Mononuclear cell (primary cell): ENCODE measurements around a stretch of chr17.

DNA sequence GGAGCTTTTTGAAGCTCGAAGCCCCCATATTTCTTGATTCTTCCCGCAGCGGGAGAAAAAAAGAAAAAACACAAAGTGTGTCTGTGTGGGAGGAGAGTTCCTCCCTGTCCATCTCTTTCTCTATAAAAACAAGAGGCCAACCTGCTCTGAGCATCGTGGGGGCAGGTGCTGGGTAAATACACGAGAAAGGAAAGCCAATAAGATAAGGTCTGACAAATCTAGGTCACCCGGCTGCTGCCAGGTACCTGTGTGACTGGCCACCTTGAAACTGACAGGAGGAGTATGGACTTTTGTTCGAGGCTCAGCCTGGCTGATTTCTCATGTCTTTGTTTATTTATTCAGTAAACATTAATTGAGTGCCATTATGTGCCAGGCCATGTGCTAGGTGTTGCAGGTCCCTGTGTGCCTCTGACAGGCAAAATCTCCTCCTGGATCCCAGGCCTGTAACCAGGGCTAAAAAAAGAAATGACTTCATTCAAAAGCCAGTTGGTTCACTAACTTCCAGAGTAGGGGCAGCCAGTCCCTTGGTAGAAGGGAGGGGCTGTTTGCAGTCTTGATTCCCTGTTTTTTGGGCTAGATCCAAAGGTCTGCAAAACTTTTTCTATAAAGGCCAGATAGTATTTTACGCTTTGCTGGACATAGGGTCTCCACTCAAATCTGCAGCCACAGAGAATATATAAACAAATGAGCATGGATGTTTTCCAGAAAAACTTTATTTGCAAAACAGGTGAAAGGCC, 35.5 kb downstream of the YPEL2 start:
- RRBS: no CpG with 5 or more reads among the region's 8 CpGs

GRCh38 chr17:59370839-59372077, 39.8 kb downstream of the YPEL2 start:
- RRBS: no CpG with 5 or more reads among the region's 12 CpGs

DNA sequence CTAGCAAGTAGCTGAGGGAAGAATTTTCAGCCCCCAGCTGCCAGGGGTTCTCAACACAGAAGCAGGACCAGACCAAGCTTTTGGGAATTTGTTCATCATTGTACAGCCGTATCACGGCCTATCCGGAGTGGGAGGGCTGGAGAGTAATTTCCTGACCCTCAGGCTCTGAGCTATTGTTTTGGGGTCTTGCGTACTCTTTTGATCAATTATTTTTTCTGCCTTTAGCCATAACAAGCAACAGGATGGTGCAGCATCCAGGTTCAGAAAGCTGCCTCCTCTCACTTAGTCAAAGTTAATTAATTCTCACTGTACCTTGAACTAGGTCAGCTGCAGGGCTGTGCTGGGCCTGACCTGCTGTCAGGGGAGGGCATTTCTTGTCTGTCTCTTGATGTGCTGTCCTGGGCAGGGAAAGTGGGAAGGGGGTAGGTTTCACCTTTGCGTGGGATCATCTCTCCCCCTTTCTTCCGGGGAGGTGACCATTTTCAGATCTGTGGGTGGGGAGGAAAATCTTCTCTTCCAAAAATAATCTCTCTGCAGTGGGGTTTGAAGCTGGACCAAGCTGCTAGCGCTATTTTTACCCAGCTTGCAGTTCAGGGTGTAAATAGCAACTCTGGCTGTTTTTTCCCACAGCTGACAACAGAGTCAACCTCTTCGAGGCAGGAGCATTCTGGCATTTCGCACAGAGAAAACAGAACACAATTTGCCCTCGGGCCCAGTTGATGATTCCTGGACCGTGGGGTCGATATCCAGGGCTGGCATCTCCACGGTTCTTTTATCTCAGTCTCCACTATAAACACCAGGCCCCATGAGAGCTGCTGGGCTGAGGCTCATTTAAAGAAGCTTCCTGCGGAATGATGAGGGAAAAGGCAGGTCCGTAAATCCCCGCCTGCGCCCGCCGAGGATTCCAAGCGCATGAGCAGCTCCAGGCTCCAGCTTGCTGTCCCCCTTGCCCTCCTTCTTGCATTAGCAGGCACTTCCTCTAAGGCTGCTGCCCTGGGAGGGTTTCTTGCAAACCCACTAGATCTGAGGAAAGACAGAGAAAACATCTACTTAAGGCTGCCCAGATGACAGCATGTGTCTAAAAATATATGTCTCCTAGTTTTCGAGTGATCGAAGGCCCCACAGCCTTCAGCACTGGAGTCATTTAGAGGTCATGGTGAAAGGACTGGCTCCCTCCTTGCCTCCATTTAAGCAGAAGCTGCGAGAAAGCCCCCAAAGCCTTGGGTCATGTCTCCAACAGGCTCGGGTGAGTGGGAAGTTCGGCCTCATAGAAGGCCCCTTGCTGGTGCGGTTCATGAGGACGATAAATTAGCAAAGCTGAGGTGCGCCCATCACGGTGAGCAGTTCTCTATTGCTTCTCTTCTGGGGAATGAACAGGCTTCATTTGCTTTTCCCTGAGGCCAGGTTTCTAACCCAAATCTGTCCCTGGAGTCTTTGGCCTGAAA, 93.9 kb downstream of the YPEL2 start:
- RRBS: no CpG with 5 or more reads among the region's 29 CpGs

DNA sequence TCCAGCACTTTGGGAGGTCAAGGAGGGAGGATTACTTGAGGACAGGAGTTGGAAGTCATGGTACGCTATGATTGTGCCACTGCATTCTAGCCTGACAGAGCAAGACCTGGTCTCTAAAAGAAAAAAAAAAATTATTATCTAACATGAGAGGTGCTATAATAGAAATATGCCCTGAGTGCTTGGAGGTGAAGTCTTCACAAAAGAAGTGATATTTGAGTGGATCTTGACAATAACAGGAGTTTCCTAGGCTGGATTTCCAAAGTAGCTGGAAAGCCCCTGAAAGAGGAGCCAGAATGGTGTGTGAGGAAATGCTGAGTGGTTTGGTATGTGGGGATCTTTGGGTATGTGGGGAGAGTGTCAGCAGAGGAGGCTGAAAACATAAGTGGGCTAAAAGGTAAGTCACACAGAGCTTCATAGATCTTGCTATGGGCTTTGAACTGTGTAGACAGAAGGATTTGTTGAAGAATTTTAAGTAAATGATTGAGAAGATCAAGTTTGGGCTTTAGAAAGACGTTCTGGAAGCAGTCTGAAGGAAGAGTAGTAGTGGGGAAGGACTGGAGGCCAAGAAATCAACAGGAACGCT, 100.1 kb downstream of the YPEL2 start:
- RRBS: no CpG with 5 or more reads among the region's 3 CpGs

DNA sequence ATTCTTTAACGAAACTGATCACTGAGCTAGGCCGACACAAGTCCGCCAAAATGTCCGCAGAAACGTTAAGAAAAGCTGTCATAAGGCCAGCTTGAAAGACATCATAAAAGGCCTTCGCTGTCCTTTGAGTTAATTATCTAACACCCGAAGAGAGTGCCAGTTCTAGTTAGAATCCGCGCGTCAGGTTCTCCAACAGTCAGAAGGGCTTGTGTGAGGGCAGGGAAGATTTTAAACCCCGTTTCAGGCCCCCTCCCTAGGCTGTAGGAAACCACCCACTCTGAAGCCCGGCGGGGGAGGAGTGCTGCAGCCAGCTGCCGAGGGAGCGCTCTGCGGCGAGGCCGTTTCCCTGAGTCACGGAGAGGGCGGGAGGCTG, 700 bp upstream of the CLTC start:
- RRBS: no CpG with 5 or more reads among the region's 20 CpGs

GRCh38 chr17:59753472-59753989, 46.1 kb downstream of the VMP1 start:
- RRBS: no CpG with 5 or more reads among the region's 2 CpGs

DNA sequence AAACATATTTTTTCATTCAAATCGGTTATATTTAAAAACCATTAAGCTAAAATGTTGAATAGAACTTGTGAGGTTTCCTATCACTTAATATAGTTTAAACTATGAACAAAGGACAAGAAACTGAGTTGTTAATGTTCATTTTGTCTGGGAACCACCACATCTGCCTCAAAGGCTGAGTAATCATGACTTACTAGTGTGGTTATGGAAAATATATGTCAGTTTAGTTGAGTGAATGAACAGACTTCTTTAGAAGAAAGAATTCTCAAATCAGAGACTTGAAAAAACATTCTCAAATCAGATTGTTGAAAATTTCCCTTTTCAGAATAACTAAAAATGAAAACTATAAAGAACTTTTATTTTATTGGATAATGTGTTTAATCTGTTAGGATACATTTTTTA, 55.0 kb downstream of the VMP1 start:
- RRBS: no CpG with 5 or more reads among the region's 1 CpG

GRCh38 chr17:59827693-59828468, 64.9 kb downstream of the TUBD1 start:
- RRBS: no CpG with 5 or more reads among the region's 5 CpGs

GRCh38 chr17:59831652-59832138, 61.0 kb downstream of the TUBD1 start:
- RRBS: no CpG with 5 or more reads among the region's 3 CpGs

DNA sequence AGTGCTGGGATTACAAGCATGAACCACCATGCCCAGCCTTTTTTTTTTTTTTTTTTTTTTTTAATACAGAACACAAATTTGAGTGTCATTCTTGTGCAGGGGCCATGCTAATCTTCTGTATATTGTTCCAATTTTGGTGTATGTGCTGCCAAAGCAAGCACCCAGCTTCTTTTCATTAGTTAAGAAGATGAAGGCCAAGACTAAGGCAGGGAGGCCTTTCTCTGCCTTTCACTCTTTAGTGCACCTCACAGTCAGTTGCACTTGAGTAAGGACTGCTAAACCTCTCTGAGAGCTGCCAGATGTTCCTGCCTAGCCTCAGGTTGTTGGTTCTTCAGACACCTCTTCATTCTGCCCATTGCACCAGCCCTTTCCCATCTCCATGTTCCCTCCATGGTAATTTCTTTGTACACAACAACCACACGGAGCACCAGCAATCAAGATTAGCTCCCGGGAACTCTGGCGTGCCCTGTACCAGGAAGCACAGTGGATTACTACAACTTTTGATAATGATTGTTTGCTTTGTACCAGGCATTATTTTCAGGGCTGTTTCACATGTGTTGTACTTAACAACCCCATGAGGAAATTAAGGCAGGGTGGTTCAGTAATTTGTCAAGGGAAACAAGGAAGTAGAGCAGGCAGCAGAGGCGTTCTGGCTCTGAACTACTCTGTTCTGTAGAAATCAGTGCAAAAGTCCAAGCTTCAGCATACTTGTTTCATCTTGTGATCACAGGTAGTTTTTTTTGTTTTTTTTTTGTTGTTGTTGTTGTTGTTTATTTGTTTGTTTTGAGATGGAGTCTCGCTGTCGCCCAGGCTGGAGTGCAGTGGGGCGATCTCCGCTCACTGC, 45.1 kb downstream of the TUBD1 start:
- RRBS: no CpG with 5 or more reads among the region's 8 CpGs

DNA sequence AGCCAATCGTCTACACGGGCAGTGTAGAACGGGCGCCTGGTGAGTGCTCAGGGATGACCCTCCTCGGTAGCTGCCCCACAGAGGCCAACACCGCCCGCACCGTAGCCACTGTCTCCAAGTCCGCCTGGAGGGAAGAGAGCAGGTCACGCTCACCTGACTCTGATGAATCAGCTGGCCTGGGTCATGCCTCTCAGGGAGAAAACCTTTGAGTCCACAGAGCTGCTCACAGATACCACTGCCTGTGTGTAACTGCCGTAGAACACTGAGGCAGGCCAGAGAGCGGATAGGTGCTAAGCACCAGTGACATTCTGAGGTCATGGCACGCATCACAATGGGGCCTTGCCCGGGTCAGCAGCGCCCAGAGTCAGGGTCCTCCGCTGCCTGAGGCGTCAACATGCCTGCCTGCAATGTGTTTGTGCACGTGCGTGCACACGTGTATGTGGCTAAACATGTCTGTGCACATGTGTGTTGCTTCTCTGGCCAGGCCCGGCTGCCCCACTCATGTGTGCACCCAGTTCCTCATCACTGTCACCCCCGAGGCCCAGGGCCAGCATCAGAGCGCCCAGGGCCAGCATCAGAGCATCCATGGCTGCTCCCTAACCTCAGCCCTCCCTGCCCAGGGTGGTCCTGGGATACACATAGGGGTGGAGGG, 54.4 kb upstream of the RNFT1 start:
- RRBS: no CpG with 5 or more reads among the region's 23 CpGs

DNA sequence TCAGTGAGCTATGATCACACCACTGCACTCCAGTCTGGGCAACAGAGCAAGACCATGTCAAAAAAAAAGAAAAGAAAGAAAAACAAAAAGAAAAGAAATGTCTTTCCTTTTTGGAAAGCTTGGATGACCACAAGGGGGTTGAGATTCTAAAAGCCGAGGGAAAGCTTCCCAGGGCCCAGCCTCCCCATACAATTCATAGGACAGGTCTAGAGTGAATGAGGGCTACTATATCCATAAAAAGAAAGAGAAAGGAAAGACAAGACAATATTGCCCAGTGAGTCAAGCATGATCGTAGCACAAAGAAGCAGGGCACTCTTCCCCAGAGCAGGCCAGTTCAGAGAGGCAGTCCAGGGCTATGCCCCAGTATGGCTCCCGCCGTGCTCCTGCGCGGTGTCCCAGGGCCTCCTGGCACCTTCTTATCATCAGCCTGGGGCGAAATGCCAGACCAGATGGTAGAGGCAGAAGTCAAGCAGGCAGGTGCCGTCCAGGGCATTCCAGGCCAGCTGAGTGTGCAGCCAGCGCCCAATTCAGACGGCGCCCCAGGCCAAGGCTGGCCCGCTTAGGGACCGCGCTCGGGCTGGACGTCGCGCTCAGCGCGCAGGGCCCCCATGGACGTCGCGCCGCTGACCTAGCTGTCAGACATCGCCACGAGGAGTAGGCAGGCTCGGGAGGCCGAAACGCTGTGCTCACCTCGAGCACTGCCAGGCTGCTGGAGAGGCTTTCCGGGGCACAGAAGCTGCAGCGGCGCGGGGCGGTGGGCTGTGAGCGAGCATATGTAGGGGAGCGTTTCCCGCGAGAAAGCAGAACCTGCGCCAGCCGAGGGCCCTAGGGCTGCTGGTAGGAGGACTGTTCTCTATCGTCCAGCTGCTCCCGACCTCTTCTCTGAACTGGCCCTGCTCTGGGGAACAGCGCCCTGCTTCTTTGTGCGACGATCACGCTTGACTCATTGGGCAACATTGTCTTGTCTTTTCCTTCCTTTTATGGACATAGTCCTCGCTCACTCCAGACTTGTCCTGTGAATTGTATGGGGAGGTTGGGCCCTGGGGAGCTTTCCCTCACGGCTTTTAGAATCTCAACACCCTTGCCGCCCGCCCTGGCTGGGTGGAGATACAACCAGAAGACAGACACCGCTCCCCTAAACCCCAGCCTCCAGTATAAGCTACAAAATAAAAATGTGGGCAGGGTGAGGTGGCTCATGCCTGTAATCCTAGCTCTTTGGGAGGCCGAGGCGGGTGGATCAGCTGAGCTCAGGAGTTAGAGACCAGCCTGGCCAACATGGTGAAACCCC, 8.6 kb upstream of the CA4 start:
- RRBS: no CpG with 5 or more reads among the region's 54 CpGs

- RRBS: no CpG with 5 or more reads among the region's 7 CpGs
Observed at GRCh38 chr17:60161638-60161999, 11.8 kb downstream of the CA4 start.

DNA sequence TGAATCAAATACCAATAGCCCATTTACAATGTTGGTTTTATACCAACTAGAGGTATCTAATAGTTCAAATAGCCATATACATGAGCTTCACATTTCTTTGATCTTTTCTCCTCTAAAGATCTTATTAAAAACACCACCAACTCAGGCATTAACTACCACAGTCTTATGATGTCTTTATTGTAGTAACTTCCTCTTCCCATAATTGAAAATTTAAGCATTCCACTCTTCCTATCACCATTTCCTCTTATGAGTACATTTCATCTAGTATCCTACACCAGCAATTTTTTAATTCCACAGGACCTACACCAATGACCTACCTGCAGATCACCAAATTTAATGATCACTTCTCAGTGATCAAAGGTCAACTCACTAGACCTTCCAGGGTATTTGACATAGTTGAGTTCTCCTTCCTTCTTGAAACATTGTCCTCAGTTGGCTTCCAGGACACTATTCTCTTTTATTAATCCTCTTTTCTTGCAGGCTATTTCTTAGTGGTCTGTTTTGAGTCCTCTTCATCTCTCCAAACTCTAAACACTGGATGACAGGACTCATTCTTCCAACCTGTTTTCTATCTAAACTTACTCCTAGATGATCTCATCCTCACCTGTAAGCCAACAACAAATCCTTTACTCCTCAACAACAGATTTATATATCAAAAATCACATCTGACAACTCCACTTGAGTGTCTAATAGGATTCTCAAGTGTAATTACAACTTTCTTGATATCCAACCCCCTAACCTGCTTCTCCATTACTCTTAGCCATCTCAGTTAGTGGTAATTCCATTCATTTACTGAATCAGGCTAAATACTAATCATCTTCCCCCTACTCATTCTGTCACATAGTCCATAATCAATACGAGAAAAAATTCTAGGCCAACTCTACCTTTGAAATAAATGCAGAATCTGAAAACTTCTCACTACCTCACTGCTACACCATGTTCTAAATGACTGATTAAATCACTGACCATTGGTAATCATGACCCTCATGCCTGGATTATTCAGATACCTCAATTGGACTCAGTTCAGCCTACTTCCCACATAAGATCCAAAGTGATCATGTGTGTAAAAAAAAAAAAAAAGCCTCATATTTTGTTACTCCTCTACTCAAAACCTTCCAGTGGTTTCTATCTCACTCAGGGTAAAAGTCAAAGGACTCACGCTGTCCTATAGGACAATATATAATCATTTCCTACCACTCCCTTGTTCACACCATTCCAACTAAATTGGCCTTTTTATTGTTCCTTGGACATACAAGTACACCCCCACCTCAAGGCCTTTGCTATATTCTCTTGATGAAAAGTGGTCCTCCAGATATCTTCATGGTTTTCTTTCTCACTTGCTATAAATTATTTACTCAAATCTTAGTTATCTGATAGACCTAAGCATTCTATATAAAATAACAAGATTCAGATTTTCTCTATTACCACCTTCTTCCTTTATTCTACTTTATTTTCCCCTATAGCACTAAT, 99.7 kb downstream of the USP32 start:
- RRBS: no CpG with 5 or more reads among the region's 2 CpGs

DNA sequence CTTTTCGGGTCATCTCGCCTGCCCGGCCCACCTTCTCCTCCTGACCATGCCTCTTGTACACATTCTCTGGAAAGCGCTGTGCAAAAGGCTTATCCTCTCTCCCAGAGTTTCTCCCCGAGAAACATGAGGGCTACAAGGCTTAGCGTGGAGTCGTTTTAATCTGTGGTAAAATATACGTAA, 755 bp upstream of the USP32 start:
- RRBS: no CpG with 5 or more reads among the region's 8 CpGs

DNA sequence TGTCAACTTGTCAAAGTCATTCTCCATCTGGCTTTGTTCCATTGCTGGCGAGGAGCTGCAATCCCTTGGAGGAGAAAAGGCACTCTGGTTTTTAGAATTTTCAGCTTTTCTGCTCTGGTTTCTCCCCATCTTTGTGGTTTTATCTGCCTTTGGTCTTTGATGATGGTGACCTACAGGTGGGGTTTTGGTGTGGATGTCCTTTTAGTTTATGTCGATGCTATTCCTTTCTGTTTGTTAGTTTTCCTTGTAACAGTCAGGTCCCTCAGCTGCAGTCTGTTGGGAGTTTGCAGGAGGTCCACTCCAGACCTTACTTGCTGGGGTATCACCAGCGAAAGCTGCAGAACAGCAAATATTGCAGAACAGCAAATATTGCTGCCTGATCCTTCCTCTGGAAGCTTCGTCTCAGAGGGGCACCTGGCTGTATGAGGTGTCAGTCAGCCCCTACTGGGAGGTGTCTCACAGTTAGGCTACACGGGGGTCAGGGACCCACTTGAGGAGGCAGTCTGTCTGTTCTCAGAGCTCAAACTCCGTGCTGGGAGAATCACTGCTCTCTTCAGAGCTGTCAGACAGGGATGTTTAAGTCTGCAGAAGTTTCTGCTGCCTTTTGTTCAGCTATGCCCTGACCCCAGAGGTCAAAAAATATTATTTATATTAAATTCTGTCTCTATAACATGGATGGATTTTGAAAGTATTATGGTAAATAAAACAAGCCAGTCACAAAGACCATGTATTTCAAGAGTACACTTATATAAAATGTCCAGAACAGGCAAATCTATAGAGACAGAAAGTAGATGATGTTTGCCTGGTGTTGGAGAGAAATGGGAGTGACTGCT, 38.1 kb downstream of the APPBP2 start:
- RRBS: no CpG with 5 or more reads among the region's 6 CpGs

DNA sequence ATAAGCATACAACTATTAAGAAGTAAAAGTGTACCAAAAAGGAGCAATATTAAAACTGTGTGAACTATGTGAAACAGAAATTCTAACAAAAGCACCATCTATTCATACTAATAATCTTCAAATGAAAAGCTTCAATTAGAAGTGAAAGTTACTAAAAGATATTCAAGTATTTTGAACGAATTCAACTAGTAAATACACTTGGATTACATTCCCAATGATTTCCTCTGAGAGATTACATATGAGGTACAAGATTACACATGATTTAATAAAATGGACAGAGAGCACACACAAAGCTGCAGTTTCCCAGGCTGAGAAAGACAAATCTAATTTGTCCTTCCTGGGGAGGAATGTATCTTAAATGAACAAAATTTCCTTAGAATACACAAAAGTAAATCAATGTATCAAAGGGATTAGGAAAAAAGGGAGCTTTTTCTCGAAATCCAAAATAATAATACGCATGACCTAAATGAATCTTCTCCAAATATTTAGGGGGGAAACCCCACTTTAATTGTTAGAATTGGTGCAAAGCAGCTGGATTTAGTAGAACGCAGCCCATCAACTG, 1.9 kb downstream of the APPBP2 start:
- RRBS: no CpG with 5 or more reads among the region's 4 CpGs

- RRBS: no CpG with 5 or more reads among the region's 4 CpGs
Observed at GRCh38 chr17:60524657-60525272, 1.3 kb downstream of the APPBP2 start.

DNA sequence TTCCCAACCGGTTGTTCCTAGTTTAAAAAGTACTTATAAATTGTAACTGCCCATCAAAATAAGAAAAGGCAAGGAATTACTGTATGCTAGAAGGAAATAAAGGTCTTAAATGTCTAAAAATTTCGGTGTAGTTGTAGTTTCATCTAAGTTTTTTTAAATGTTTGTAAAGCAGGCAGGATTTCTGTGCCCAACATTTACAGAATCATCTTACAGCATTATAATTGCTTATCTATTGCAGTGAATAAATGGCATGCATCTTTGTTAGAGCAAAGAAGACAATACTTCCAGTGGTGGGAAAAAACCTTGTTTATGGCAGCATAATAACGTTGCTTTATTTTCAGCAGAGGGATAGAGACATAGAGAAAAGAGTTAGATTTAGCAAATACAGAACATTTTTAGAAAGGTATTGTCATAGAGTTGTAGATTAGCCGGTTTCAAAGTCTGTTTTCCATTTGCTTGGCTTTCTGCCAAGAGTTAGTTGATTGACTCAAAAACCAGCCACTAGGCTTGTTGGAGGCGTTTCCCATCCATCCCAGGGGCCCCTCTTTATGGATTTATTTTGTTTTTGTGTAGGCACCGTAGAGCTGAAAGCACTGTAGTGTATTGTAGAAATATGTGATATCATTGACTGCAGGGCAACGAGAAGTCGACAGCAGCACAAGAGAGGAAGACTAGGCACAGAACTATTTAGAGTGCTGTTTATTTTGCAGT, 1.8 kb downstream of the PPM1D start:
- RRBS: no CpG with 5 or more reads among the region's 8 CpGs

DNA sequence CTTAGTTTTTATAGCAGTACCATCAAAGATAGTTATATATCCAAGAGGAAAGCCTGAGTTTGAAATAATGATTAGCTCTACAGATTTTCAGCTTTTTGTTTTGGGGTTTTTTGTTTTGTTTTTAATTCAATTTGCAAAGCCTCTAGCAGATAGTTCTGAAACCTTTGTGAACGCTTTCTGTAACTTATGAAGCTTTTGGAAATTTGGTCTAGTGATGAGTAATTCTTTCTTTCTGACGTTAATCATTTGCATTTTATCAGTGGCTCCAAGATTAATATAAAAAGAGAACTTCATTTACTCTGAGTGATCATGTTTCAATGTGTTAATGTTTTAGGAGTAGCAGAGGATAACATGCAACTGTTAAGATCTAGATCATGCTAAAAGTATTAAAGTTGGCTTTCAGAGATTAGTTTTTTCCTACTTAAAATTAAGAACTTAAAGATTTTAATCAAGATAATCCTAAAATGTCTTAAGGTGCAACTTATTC, 160.3 kb upstream of the TBX2 start:
- RRBS: no CpG with 5 or more reads among the region's 2 CpGs